Suprapubic skin (tissue), 4 donors: Measurements from ENCODE around the gene SLC31A2.

GRCh38 chr9:112036986-112038134, 137.7 kb downstream of the SUSD1 start:
- PRO-cap: no peak
- RAMPAGE, long total RNA, 4 experiments: no peak in any of the 4 experiments

DNA sequence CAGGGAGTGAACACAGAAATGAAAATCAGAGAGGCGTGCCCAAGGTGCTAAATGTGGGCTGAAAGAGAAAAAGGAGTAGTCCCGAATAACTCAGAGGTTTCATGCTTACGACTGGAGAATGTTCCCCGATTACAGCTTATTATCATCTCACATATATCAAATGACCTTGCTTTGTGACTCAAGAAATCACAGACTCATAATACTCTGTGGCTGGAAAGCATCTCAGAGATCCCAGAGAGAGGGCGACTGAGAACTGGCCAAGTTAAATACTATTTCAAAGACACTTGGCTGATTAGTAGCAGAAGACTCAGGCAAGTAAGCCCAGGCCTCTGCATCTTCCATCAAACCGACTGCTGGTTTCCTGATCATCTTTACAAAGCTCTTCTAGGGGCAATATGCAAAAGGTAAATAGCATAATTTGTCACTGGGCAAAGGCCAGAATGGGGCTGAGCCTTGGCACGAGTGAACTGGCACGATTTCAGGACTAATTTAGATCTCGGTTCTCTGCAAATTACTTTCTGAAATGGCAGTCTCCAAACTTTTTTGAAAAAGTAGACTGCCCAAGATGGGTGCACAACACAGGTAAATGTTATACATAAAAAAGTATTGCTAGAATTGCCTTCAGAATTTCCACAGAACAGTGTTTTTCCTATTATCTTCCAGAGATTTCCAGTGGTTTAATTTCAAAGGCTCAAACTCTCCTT, 125.8 kb downstream of the SUSD1 start:
- PRO-cap: no peak
- RAMPAGE, long total RNA, 4 experiments: no peak in any of the 4 experiments

- PRO-cap: no peak
- RAMPAGE, long total RNA, 4 experiments: no peak in any of the 4 experiments
Observed at GRCh38 chr9:112119031-112119322, 56.1 kb downstream of the SUSD1 start.

DNA sequence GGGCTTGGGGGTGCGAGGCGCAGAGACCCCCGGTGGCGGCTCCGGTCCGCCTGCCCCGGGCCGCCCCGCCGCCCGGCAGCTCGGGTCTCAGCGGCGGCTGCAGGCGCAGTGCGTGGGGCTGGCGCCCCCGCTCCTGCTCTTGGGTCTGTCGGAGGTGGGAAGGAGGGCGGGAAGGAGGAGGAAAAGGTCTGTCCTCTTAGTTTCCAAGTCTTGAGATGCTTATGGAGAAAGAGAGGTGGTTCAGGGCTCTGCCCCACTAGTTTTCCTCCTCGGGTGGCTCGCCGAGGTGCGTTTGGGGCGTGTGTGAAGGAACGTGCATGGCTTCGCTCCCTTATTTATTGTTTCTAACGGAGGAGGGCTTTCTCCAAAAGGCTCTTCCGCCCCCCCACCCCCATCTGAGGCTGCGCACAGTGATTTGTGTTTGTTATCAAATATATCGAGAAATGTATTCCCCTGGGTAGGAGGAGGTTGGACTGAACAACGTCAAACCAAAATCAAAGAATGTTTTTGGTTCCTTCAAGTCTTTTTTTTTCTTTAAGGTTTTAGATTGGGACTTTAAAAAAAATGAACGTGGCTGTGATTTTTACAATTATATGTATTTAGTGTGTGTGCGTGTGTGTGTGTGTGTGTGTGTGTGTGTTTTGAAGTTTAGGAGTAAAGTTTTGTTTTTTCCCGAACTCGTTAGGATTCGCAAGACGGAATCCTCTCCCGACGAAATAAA, 868 bp downstream of the KIAA1958 start:
- PRO-cap: no peak
- RAMPAGE, long total RNA, 4 experiments: no peak in any of the 4 experiments

DNA sequence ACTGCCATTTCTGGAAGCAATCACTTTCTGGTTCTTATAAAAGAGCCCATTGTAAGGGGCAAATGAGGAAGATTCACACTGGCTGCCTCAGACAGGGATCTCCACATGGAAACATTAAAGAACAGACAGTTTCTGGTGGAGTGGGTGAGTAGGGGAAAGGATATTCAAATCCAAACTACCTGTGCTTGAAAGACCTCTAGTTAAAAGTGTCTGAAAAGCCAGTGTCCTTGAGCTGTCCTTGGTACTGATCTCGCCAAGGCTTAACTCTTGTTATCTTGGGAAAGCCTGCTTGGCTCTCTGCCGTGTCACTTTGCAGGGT, 19.1 kb upstream of the SLC31A2 start:
- PRO-cap: no peak
- RAMPAGE, long total RNA, 4 experiments: no peak in any of the 4 experiments

GRCh38 chr9:113150513-113151367, at the start of gene SLC31A2:
Gene SLC31A2 (plus strand): TSS chr9:113151007.
- PRO-cap: bidirectional peak, plus-strand start at chr9:113151012, minus-strand start at chr9:113150812
- RAMPAGE, long total RNA, 4 experiments: start-site peak on the plus strand in 2 of 4 experiments, at chr9:113150945-113151040 at its widest, 545 to 883 reads per replicate

DNA sequence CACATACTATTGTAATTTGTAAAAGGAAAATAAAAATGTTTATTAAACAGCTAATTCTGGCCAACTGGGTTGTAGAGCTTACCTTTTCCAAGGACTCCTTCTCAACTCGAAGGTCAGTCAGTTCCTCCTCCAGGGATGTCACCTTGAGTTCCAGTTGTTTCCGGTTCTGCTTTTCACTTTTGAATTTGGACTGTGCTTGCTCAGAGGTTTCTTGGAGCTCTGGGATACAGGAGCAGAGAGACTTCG, 25.6 kb downstream of the SLC31A2 start:
- PRO-cap: no peak
- RAMPAGE, long total RNA, 4 experiments: no peak in any of the 4 experiments

DNA sequence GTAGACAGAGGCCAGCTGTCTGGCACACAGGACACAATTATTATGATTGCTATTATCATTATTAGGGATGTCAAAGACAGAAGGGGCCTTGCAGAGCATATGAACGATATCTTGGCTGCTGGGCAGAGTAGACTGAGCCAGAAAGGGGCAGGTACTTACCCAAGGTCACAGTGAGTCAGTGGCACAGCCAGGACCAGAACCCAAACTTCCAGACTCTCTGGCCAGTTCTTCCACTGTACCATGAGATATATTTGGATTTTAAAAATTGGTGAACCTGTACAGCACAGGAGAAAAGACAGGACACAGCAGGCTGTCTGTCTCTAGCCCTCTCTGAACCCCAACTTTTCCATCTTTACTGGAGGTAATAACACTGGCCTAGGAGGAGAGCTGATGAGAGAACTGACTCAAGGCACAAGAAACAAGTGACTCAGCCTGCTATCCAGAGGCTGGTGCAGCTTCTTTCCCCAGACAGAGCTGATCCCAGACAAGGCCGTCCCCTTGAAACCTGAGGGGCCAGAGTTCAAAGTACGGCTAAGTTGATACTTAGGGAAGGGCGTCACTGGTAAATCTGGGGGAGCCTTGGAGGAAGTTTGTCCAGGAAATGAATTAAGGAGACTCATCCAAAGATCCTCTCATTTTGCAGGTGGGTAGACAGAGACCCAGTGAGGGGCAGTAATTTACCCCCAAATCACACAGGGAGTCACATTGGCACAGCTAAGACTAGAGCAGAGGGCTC, 1.3 kb downstream of the HDHD3 start:
- PRO-cap: no peak
- RAMPAGE, long total RNA, 4 experiments: no peak in any of the 4 experiments

- PRO-cap: no peak
- RAMPAGE, long total RNA, 4 experiments: no peak in any of the 4 experiments
Observed at GRCh38 chr9:113395252-113395630, 5.8 kb downstream of the ALAD start.

DNA sequence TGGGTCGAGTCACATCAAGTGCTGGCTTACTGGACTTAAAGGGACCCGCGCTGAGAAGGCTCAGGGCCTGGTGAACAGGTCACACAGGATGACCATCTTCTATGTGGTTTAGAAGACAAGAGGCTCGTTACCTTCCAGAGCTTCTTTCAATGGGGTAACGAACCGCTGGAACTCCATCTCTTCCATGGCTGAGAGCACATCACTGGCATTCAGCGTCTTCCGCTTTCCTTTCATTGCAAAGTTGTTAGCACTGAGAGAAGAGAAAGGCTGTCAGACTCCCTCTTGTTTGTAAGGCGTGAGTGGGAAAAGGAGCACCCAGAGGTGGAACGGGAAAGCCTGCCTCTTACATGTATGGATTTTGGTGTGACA, 1.0 kb downstream of the POLE3 start:
- PRO-cap: no peak
- RAMPAGE, long total RNA, 4 experiments: no peak in any of the 4 experiments

- PRO-cap: no peak
- RAMPAGE, long total RNA, 4 experiments: no peak in any of the 4 experiments
Observed at GRCh38 chr9:113416190-113416845, 5.8 kb downstream of the C9orf43 start.

DNA sequence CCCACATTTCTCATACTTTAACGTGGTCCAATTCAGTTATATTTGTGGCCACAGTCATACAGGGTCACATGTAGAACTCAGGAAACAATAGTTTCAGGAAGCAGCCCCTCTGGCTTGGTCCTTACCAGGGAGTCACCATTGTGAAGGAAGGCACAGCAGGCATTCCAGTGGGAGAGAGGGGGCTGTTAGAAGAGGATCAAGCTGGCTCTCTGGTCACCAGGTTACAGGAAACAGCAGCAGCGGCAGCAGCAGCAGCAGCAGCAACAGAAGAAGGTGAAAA, 14.5 kb downstream of the C9orf43 start:
- PRO-cap: no peak
- RAMPAGE, long total RNA, 4 experiments: no peak in any of the 4 experiments

DNA sequence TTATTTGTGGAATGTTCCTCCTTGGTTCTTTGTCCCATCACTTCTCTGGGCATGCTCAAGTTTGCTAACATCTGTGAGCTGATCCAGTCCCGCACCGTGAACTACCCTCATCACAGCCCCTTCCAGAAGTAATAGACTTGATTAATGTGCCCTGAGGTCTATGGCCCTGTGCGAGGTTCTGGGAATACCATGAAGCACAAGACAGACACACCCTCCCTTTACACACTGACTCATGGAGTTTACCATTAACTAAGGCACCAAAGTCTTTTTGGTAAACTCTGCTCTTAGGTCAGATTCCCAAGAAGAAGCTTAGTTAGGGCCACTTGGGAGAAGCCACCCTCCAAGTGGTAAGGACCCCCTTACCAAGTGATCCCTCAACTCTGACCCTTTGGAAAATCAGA, 56.2 kb downstream of the RGS3 start:
- PRO-cap: no peak
- RAMPAGE, long total RNA, 4 experiments: no peak in any of the 4 experiments

DNA sequence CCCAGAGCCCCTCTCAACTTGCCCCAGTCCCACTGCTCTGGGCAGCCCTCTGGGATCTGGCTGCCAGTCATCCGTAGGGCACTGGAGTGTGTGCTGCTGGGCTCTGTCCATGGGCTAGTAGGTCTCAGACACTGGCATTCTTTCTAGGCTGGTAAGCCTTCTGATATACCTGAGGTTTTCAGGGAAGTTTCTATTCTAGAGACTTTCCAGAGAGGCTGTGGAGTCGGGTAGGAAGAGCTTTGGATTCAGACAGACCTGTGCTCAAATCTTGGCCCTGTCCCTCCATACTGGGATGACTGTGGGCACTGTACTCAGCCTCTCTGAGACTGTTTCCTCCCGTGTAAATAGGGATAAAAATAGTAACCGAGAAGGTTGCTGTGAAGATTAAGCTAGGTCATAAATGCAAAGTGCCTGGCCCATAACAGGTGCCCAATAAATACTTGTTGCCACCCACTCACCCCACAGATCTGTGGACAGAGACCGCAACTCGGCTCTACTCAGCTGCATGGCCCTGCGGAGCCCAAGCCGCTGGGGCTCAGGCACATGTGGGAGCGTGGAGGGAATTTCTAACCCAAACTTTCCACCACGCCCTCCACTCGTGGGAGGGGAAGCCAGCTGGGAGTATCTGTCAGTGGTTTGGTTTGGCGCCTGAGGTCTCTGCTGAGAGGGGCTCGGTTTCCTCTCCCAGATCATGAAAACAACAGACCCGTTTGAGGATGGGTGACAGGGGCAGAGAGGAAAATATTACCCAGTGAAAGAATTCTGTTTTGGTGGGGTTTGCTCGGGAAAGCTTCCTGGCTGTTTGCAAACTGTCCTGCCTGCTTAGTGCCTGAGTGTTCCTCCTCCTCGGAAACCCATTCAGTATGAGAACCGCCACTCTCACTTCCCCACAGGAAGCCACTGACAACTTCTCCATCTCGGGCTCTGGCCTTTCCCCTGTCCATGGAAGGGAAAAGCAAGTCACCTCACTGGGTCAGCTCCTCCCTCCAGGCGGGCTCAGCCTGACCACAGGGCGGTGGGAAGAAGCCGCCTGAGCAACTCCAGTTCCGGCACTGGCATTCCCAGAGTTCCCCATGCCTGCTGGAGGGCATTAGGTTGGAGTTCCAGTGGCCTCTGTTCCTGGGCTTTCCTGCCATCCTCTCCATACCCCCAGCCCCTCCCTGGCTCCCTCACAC, 59.9 kb downstream of the RGS3 start:
- PRO-cap: no peak
- RAMPAGE, long total RNA, 4 experiments: no peak in any of the 4 experiments

GRCh38 chr9:113526880-113527354, 63.4 kb downstream of the RGS3 start:
- PRO-cap: no peak
- RAMPAGE, long total RNA, 4 experiments: no peak in any of the 4 experiments

GRCh38 chr9:113527960-113528577, 64.5 kb downstream of the RGS3 start:
- PRO-cap: no peak
- RAMPAGE, long total RNA, 4 experiments: no peak in any of the 4 experiments

DNA sequence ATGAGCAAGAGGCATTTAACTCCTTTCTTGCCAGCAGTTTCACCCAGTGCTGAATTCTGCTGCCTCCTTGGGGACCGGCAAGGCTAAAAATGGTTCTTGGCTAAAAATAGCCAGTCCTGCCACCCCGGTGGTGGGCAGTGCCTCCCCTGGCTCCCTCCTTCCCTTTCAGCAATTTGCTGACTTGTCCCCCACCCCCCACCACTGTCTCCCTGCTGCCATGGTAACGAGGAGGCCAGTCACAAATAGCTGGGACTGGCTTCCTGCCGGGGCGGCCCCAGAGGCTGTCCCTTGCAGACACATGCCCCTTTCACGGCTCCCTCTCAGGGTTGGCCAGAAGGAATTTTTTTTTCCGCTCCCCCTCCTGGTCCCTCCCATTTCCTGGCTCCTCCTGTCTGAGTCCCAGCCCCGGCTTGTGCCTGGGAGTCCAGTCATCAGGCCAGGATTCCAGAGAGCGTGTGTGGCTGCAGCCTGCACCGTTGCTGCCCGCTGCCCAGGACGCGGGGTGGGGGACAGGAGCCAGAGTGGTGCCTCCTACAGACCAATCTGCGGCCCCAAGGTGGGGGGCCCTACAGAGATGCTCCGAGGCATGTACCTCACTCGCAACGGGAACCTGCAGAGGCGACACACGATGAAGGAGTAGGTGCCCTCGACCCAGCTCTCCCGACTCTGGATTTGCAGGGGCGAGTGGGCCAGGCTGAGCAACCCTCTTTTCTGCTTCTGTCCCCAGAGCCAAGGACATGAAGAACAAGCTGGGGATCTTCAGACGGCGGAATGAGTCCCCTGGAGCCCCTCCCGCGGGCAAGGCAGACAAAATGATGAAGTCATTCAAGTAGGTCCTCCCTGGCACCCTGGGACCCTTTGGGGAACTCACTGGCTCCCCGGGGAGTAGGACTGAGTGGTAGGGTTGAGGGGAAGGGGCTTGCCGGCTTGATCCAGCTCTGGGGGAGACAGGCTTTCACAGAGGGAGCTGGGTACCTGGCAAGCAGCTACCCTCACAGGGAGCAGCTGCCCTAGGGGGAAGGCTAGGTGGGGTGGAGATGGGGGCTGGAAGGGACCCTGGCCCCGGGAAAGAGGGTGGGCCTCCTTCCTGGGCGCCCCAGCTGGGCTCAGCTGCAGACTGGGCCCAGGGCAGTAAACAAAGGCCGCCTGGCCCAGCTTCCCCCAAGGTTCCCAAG, 130.6 kb downstream of the RGS3 start:
- PRO-cap: unidirectional peak, plus-strand start at position 427 of the sequence
- RAMPAGE, long total RNA, 4 experiments: no peak in any of the 4 experiments

DNA sequence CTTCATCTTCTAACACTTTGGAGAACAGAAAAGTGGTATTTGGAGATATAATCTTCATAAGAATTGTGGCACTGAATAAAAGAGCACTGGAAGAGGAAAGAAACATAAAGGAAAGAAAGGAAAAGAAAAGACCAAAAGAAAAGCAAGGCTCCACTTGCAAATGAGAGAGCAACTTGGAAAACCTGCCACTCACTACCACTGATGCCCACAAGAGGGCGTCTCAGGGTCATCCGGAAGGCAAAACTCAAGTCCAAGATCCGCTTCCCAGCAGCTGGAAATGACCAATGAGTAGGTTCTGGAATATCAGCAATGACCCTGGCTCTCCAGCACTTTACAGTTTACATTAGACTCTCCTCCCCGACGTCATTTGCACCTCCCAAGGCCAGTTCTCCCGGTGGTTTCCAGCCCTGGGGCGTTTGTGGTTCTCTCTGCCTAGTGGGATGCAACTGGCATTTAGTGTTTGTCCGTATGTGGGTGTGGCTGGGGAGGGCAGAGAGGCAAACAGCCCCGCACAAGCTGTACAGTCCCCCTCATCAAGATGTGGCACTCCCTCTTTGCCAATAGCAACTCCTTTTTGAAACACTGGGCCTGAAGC, 193.8 kb upstream of the ZNF618 start:
- PRO-cap: no peak
- RAMPAGE, long total RNA, 4 experiments: no peak in any of the 4 experiments

DNA sequence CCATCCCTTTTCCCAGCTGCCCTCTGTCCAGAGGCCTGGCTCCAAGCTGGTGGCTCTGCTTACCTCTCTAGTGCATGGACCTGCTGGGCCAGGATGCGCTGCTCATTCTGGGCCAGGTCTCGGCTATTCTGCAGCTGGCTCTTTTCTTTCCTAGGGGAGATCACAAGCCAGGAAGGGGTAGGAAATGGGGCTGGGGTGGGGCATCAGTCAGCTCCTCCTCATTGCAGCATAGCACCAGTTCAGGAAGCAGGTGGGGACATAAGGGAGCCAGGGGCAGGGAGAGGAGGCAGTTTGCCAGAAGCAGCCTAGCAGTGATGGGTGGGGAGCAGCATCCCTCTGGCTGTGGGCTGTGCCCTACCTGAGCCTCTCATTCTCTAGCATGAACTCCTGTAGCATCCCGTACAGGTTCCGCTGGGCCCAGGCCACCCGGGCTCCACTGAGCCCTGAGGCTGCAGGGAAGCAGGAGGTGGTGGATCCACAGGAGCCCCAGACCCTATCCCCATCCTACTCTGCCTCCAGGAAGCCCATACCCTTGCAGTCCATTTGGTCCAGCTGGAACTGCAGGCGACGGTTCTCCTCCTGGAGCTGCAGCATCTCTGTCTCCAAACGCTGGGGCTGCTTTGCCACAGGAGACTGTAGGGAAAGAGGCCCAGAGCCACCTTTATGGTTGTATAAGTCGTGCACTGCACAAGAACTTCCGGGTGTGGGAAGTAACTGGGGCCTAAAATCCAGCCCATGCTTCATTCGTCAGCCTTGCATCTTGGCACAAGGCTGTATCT, 5.1 kb downstream of the KIF12 start:
- PRO-cap: no peak
- RAMPAGE, long total RNA, 4 experiments: no peak in any of the 4 experiments

DNA sequence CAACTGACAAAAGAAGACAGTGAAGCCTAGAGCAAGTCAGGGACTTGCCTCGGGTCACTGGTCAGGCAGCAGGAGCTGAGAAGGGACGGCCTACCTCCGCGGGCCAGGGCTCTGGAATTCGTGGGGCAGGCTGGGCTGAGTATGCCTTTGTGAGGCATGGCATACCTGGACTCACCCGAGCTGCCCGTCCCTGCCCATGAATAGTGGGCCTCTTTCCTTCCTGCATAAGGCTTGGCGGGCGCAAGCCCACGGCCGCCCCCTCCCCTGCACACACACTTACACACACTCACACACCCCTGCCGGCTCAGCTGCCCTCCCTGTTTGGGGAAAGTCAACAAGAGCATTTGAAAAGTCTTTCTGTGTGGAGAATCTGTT, 19.0 kb upstream of the KIF12 start:
- PRO-cap: no peak
- RAMPAGE, long total RNA, 4 experiments: no peak in any of the 4 experiments